Esophagus muscularis mucosa (tissue), 4 donors: ENCODE measurements around the genes STARD8, EFNB1 and OTUD6A.

- PRO-cap = no peak
- RAMPAGE, long total RNA, 4 experiments = no peak in any of the 4 experiments
Measured at GRCh38 chrX:66020916-66021214, 19.0 kb downstream of the VSIG4 start.

DNA sequence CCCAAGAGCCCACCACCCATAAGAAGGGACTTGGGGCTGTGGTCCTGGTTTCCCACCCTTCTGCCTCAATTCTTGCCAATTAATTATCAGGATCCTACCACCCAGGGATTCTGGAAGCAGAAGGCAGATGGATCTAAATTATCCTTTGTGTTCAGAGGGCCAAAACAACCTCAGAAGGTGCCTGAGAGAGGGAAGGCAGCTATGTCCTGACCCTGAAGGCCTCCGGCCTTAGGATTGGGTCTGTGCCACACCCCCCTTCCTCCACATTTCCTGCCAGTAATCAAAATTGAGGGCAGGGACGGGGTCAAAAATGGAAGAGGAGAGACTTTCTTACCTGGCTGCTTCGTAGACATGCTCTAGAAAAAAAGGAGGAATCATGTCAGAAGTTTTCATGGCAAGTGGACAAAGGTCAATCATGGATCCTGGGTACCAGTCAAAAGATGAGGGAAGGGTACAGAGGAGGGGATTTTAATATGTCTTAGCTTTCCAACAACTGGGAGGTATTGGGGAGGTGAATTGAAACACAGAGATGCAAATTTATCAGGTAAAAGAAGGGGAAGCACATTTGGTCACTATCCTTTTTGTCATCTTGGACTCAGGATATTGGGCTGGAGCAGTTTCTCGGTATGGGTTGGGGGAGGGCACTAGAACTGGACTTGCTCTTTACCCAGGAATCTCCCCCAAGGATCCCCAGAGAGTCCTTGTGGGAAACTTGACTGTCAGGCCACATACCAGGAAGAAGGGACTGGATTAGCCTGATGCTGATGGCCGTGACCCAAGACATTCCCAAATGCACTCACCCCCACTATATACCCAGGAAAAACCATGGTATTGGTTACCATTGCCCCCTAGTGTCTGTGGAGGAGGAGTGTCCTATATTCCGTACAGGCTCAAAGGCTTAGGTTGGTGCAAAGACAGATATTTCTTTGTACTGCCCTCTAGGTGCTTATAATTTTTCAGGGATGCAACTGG lies 17.1 kb downstream of the VSIG4 start:
- PRO-cap = no peak
- RAMPAGE, long total RNA, 4 experiments = no peak in any of the 4 experiments

DNA sequence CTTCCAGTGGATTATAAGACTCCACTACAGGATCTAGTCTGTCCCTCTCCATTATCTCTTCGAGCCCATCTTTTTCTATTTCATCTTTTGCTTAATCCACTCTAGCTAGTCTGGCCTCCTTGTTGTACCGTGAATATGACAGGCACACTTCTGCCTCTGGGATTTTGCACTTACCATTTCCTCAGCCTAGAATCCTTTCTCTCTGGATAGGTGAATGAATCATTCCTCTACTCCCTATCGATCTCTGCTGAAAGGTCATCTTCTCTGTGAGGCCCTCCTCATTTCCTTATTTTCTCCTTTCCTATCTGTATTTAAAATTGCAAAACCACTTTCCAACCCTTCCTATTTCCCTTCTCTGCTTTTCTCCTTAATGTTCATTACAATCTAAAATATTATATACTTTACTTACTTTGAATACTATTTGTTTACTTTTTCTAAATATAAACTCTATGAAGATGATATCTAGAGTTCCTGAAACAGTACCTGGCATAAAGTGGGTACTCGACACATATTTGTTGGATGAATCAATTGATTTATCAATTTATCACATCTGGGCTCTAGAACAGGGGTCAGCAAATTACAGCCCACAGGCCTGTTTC lies 338.5 kb downstream of the OPHN1 start:
- PRO-cap = no peak
- RAMPAGE, long total RNA, 4 experiments = no peak in any of the 4 experiments

DNA sequence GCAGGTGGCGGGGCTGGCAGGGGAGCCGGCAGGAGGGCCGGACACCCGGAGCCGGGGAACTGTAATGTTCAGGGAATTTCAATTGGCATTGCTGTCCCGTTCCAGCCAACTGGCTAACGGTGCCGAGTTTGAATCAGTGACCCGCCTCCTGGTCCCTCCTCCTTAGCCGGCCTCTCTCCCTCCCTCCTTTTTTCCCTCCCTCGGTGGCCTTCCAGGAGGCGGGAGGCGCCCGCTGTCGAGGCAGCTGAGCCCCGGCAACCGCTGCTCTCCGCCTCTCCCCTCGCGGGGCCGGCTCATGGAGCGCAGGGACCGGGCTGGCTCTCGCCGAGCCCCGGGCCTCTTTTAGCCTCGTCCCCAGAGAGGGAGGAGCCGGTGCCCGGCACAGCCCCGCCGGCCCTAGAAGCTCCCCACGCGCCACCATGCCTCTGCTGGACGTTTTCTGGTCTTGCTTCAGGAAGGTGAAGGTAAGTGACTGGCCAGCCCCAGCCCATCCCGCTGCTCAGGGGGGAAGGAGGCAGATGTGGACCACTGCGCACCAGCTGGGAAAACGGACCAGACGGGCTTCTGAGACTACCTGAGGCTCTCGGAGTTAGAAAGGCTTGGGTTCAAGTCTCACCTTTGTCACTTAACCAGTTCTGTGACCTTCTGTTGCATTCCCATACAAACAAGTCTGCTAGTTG lies at the start of gene STARD8:
Gene STARD8, plus strand, starts transcription at position 203 of the 680 bp plus-strand sequence.
- PRO-cap = unidirectional peak, plus-strand start at position 214 of the sequence; unidirectional peak, plus-strand start at position 273 of the sequence
- RAMPAGE, long total RNA, 4 experiments = start-site peak on the plus strand in 2 of 4 experiments, centred at positions 236 to 243 of the sequence, 18 to 20 reads per replicate

DNA sequence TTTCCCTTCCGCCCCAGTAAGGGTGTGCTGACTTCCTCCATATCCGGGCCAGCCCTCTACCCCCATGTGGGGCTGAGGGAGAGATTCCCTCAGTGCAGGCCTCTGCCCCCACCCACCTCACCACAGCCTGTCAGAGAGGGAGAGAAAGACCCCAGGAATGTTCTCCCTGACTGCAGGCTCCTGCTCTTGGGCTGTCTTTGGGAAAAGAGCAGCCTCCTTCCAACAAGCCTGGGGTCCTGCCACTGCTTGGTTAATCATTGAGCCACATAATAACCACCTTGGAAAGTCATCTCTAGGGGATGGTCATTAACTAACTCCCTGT lies 50.2 kb downstream of the STARD8 start:
- PRO-cap = no peak
- RAMPAGE, long total RNA, 4 experiments = no peak in any of the 4 experiments

- PRO-cap = unidirectional peak, plus-strand start at chrX:68828112
- RAMPAGE, long total RNA, 4 experiments = no peak in any of the 4 experiments
Measured at GRCh38 chrX:68827861-68828273, 954 bp upstream of the EFNB1 start.

- PRO-cap = bidirectional peak, plus-strand start at chrX:68828989, minus-strand start at chrX:68828839
- RAMPAGE, long total RNA, 4 experiments = start-site peak on the plus strand in 1 of 4 experiments, at chrX:68828976-68829034 at its widest, 15 reads per replicate
Measured at GRCh38 chrX:68828573-68829132, at the start of gene EFNB1. EFNB1 (plus strand) TSS chrX:68829021.

DNA sequence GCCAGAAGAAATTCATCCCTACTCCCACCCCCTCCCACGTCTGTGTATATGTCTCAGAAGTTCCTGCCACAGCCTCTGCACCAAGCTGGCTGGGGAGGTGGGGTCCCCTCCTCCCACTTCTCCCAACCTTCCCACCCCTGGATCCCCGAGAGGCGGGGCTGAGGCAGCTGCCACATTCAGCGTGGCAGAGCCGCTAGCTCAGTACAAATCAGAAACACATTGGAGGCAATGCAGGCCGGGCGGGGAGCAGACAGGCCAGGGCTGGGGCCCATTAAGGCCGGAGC lies 22.5 kb downstream of the PJA1 start:
- PRO-cap = no peak
- RAMPAGE, long total RNA, 4 experiments = no peak in any of the 4 experiments

DNA sequence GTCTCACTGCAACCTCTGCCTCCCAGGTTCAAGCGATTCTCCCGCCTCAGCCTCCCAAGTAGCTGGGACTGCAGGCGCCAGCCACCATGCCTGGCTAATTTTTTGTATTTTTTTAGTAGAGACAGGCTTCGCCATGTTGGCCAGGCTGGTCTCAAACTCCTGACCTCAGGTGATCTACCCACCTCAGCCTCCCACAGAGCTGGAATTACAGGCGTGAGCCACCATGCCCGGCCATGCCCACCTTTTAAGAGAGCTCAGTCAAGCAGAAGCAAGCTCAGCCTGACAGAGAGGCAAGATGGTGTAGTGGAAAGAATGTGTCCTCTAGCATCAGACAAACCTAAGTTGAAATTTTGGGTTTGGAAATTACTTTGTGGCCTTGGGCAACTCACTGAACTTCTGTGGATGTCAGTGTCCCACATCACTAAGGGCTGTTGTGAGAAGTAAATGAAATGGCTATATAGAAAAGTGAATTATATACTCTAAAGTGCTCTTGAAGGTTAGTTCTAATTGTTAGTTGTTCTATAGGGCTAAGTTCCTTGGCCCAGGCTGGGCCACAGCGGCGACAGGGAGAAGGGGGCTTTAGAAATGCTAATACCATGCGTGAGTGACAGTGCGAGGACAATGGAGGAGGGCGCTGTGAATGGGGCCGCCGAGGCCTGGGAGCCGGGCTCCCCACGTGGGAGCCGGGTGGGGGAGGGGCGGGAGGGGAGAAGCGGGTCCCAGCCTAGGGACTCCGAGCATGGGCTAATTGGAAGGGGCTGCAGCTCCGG lies 15.7 kb downstream of the PJA1 start:
- PRO-cap = no peak
- RAMPAGE, long total RNA, 4 experiments = no peak in any of the 4 experiments

DNA sequence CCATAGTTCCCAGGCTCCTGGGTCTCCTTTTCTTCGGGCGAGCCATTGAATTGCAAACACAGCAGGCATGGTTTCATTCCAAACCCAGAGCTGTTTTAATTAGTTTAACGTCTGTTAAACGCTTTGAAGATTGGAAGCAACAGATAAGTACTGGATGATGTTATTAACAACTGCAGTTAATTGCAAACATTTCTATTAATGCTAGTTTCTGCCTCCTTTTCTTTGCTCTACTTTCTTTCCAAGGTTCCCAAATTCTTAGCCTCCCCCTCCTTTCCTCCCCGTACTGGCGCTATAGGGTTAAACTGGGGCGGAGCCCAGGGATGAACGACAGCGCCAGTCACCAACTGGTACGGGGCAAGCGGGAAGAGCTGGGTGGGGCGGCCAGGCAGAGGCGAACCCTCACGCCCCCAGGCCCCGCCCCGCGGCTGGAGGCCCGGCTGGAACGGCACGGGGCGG lies 359 bp upstream of the EDA start:
- PRO-cap = no peak
- RAMPAGE, long total RNA, 4 experiments = no peak in any of the 4 experiments

DNA sequence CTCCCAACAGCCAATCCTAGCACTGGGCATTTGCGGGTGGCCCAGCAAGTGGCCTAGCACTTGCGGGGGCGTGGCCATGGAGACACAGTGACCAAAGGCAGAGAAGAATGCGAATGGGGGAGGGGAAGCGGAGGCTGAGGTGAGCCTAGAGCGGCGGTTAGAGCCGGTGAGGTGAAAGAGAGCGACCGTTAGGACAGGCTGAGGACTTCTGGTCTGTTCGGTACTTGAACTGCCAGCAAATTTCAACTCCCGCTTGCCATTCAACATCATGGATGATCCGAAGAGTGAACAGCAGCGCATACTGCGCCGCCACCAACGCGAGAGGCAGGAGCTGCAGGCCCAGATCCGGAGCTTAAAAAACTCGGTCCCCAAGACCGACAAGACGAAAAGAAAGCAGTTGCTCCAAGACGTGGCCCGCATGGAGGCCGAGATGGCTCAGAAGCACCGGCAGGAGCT lies at the start of gene OTUD6A:
Gene OTUD6A, plus strand, starts transcription at position 201 of the 456 bp plus-strand sequence.
- PRO-cap = no peak
- RAMPAGE, long total RNA, 4 experiments = no peak in any of the 4 experiments

GRCh38 chrX:70257476-70258379 lies 2.3 kb downstream of the P2RY4 start:
- PRO-cap = no peak
- RAMPAGE, long total RNA, 4 experiments = no peak in any of the 4 experiments

DNA sequence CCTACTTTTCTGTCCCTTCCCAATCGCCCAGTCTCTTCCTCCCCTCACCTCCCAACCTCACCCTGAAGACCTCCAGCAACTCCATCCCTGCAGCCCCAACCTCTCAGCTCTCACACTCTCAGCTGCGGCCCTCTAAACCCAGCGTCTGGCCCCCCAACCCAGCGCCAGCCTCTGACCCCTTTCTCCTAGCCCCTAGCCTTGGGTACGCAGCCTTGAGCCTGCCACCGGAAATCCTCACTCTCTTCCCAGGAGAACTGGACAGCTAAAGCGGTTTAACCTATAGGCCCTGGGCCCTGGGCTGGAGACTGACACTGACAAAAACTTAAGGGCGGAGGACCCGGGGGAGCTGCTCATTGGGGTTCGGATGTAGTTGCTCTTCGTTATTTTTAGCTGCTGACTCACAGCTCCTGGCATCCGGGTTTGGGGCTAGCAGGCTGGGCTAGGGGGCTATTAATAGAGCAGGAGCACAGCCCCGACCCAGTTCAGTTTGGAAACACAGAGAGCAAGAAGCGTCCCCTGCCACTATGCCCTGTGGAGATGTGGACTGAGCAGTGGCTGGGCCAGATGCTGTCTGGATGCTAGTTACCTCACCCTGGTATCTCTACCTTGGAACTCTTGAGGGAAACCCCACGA lies 9.5 kb upstream of the DLG3 start:
- PRO-cap = bidirectional peak, plus-strand start at position 480 of the sequence, minus-strand start at position 379 of the sequence
- RAMPAGE, long total RNA, 4 experiments = no peak in any of the 4 experiments

- PRO-cap = no peak
- RAMPAGE, long total RNA, 4 experiments = no peak in any of the 4 experiments
Measured at GRCh38 chrX:70490615-70491001, 46.0 kb downstream of the DLG3 start.

DNA sequence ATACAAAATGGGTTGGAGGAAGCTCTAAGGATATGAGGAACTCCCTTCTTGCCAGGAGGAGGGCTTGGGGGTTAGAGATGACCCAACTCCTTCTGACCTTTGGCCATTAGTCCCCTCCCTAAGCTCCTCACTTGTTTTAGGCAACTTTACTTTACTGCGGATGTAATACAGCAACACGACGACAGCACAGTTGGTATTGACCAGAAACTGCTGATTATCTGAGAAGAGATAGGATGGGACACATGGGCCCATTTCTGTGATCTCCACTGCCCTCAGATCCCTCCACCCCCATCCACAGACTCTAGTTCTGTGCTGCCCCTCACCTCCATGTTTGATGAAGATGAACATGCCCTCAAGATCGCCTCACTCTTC lies 345 bp downstream of the CXorf65 start:
- PRO-cap = no peak
- RAMPAGE, long total RNA, 4 experiments = no peak in any of the 4 experiments

DNA sequence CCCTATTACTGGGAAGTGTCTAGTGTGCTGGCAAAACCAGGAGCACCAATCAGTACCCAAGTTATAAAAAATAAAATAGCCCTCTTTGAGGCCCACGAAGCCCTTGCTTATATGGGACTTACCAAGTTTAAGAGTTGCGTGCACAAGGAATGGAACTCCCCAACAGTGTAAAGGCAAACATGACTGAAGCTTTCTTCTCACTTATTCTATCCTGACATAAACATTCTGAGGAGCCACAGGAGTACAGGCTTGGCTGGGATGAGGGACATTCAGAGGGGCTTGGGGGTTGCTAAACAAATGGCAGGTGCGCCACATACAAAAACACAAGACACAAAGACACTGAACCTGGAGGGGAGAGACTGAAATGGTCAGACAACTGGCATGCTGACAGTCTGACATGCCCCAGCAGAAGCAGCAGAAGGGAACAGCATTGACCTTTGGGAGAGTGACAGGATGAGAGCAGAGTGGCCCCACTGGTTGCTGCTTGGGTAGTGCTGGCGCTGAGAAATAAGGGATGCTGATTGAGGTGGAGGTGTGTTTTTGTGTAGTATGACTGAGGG lies 556 bp upstream of the NLGN3 start:
- PRO-cap = no peak
- RAMPAGE, long total RNA, 4 experiments = no peak in any of the 4 experiments

DNA sequence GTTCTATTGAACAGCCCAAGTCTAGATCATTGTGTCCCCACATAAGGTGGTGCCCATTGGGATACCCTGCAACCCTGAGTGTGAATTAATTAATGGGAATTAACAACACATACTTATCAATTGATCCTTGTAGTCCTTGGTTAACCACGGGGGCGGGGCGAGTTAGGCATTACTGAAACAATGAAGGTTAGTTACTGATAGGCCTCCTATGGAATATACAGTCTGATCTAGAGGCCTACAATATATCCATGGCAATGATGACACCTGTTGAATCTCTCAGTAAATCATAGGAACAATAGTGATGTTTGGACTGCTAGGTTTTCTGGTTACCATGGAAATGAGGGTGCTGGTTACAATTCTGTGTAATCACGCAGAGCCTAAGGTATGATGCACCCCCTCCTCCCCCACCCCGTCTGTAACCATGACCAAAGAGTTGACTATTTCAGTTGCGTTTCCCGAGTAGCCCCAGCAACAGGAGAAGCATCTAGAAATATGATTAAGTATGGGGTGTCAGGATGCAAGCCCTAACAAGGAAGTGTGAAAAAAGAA lies 801 bp upstream of the NONO start:
- PRO-cap = no peak
- RAMPAGE, long total RNA, 4 experiments = no peak in any of the 4 experiments

DNA sequence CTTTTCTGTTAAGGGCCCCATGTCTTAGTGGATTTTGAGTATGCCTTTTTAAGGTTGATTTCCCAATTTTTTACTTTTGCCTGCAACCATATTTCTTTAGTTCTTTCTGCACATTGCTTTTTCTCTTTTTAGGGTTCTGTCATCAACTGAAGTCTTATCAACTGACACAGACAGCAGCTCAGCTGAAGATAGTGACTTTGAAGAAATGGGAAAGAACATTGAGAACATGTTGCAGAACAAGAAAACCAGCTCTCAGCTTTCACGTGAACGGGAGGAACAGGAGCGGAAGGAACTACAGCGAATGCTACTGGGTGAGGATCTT lies 27.7 kb downstream of the TAF1 start:
- PRO-cap = no peak
- RAMPAGE, long total RNA, 4 experiments = no peak in any of the 4 experiments

GRCh38 chrX:71533605-71534275 lies 836 bp downstream of the OGT start:
- PRO-cap = unidirectional peak, plus-strand start at chrX:71533798; unidirectional peak, plus-strand start at chrX:71533863
- RAMPAGE, long total RNA, 4 experiments = no peak in any of the 4 experiments

- PRO-cap = no peak
- RAMPAGE, long total RNA, 4 experiments = no peak in any of the 4 experiments
Measured at GRCh38 chrX:71537772-71538152, 4.9 kb downstream of the OGT start.